Parietal lobe (tissue), 2 donors: ENCODE measurements around a stretch of chr14.

- RAMPAGE, long total RNA, result no peak
These were observed 37.6 kb upstream of the RCOR1 start for GRCh38 chr14:102554591-102555526.

GRCh38 chr14:102645042-102646161 is 53.0 kb downstream of the RCOR1 start:
- RAMPAGE, long total RNA, result no peak

DNA sequence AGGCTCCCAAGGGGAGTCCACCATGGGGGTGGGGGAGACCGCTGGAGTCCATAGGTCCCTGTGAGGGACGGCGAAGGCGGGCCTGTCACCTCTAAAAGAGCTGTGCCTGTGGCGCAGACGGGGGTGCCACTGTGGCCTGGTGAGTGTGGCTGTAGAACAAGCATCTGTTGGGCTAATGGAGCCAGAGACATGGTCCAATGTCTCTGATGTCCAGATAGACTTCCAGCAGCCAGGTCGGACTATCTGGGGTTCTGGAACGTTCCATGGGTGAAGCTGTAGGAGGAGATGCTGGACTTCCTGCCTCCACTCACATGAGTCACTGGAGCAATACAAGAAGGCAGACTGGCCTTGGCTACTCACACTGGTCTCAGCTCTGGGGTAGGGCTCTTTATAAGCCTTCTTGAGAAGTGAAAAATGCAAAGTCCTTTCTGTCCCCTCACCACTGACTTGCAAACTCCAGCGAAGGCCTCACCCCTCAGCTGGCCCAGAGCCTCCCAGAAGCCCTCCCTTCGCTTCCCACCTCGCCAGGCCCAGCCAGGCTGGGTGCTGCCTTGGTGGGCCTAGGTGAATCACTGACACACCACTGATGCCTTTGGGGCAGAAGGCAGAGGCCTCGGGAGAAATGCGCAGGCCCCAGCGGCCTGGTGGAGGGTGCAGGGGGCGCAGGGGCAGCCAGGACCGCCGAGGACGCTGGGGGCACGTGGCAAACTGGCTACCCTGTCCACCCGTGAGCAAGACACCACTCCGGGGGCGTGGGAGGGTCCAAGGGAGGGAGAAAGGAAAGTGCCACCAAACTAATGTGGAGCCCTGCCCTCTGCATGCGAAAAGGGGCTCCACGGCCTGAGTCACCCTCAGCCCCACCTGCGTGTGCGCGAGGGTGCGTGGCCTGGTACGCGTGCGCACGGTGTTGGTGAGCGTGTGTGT is 1.0 kb upstream of the TRAF3 start:
- RAMPAGE, long total RNA, result no peak

GRCh38 chr14:102778989-102779465 is 1.8 kb downstream of the TRAF3 start:
- RAMPAGE, long total RNA, result no peak

- RAMPAGE, long total RNA, result no peak
These were observed 5.7 kb downstream of the TRAF3 start for GRCh38 chr14:102782959-102783392.

DNA sequence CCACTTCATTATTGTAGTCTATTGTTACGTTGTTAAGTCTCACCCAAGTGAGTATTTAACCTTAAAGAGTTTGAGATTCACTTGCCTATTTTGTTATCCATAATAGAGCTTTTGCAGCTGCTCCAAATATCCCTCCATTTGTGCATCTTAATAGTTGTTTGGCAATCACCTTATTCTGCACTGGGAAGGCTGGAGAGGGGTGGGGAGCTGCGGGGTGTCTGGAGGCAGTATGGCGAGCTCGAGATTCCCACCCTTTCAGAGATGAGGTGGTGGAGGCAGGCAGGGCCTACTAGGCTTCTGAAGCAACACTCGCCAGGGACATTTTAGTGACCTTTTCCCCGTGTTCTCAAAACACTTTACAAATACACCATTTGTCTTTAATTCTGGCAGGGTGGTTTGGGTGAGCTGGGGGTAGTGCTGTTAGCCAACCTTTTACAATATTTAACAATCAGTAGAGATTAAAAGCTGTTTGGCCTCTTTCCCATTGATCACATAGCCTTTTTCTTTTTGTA is 40.6 kb downstream of the TRAF3 start:
- RAMPAGE, long total RNA, result no peak

GRCh38 chr14:102849574-102850342 is 72.5 kb downstream of the TRAF3 start:
- RAMPAGE, long total RNA, result no peak

DNA sequence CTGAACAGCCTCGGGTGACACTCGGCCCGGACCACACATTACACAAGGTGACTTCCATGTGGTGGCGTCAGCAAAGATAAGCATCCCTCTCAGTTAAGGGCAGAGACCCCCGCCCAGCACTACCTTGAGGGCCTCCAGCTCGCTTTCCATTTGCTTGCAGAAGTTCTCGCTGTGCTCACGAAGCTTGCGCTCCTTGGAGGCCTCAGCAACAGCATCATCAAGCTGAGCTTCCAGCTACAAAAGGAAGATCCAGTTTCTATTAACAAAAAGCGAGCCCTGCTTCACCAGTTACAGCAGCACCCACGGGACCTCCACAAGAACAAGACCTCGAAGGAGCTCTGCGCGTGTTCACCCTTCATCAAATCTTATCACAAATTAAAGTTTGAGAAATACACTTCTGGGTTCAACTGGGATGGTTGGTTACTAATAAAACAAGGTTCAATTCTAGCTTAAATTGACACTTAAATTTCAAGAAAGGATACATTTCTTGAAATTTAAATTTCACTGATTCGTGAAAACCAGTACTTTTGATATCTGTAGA is 47.6 kb downstream of the AMN start:
- RAMPAGE, long total RNA, result no peak

DNA sequence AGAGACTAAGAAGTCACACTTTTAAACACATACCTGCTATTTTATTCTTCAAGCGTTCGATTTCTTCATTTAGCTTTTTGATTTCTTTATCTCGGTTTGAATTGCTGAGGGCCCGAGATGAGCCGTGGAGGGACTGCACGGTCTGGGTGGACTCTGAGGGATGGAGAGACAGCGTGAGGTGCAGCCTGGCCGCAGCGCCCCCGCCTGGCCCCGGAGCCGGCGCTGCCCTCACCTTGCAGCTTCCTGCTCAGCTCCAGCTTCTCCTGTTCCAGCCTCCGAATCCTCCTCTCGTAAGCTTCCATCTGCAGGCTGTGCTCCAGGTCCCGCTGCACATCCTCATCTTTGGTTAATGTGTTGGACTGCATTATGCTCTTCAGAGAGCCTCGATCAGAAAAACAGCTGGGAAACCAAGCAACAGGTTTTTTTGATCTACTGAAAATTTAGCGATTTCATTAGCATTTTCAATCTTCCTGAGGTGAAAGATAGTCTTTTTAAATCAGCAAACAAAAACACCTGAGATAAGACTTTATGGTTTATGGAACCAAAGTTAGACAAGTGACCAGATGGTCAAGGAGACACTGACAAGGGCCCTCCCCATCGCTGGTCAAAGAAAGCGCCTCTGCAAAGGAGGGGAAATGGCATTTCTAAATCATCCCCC is 53.3 kb downstream of the AMN start:
- RAMPAGE, long total RNA, result no peak

- RAMPAGE, long total RNA, result no peak
These were observed 42.7 kb downstream of the CDC42BPB start for GRCh38 chr14:103014414-103015344.

- RAMPAGE, long total RNA, result no peak
These were observed 4.0 kb downstream of the EXOC3L4 start for GRCh38 chr14:103098473-103098983.

DNA sequence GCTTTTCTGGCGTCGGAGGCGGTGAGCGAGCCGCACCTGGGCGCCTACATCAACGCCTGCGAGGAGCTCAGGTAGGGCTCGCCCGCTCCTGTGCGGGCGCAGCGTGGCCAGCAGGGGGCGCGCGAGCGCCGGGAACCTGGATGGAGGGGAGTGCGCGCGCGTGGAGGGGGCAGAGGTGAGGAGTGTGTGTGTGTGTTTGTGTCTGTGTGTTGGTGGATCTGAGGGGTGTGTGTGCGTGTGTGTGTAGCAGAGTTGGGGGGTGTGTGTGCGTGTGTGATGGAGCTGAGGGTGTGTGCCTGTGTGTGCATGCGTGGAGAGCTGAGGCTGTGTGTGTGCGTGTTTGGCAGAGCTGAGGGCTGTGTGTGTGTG is 10.5 kb downstream of the EXOC3L4 start:
- RAMPAGE, long total RNA, result no peak

DNA sequence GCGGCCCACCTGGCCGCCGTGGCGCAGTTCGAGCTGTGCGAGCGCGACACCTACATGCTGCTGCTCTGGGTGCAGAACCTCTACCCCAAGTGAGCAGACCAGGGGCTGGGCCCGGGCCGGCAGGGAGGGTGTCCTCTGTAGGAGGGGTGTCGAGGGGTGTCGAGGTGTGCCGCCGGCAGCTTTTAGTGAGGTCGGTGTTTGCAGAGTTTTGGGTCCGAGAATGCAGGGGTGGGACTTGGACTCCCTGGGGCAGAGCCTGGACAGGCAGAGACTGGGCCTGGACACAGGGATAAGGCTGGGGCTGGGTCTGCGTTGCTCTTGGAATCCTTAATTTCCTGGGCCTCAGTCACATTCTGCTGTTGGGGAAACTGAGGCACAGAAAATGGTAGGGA is 4.3 kb downstream of the TNFAIP2 start:
- RAMPAGE, long total RNA, result no peak

DNA sequence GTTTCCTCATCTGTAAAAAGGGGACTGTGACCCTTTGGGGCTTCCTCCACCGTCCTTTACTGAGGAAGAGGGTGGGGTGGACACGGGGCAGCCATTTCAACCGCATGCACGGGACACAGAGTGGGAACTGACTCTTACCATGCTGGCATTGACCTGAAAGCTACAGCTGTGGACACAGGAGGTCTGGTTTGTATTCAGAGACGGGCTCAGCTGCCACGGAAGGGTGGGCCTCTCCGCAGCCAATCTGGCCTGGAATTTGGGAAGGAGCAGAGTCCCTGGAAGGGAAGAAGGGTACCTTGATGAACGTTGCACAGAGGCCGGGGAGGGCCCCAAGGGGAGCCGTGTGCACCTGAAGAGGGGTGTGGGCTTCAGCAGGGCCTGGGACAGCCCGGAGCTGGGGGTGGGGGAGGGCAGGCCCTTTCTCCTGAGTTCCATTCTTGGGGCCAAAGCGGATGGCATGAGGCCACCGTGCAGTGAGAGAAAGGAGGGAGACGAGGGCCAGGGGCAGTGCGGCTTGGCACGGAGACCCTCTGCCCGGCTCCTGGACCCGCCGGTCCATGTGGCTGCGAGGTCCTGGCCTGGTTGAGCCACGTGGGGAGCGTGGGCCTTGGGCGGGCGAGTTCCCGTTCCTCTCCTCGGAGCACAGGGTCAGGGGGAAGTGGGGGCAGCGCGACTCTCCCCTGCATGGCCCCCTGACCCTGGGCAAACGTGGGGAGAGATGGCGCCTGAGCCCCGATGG is 14.6 kb downstream of the TNFAIP2 start:
- RAMPAGE, long total RNA, result no peak

DNA sequence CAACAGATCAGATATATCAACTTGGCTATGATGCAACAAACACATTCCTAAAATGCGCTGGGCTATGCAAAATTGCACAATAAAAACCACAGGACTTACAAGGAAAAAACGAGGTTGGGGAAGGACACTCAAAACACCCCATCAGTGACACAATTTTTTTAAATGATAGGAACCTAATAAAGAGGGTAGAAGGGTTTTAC is 71.0 kb downstream of the TNFAIP2 start:
- RAMPAGE, long total RNA, result no peak

- RAMPAGE, long total RNA, result no peak
These were observed 18.1 kb upstream of the EIF5 start for GRCh38 chr14:103315935-103316290.

- RAMPAGE, long total RNA, result no peak
These were observed 4.2 kb upstream of the EIF5 start for GRCh38 chr14:103329694-103330327.

- RAMPAGE, long total RNA, result no peak
These were observed 3.0 kb downstream of the EIF5 start for GRCh38 chr14:103336921-103337551.

- RAMPAGE, long total RNA, result no peak
These were observed 59.6 kb downstream of the CKB start for GRCh38 chr14:103462881-103463637.

GRCh38 chr14:103483904-103484494 is 38.6 kb downstream of the CKB start:
- RAMPAGE, long total RNA, result no peak